Gallbladder (tissue), 1 donor: Measurements from ENCODE around the genes GDF15 and KXD1.

- PRO-cap: bidirectional peak, plus-strand start at chr19:18386158, minus-strand start at chr19:18385958
Observed at GRCh38 chr19:18385463-18386749, at the start of gene GDF15. Gene GDF15 (plus strand): TSS chr19:18386158.

DNA sequence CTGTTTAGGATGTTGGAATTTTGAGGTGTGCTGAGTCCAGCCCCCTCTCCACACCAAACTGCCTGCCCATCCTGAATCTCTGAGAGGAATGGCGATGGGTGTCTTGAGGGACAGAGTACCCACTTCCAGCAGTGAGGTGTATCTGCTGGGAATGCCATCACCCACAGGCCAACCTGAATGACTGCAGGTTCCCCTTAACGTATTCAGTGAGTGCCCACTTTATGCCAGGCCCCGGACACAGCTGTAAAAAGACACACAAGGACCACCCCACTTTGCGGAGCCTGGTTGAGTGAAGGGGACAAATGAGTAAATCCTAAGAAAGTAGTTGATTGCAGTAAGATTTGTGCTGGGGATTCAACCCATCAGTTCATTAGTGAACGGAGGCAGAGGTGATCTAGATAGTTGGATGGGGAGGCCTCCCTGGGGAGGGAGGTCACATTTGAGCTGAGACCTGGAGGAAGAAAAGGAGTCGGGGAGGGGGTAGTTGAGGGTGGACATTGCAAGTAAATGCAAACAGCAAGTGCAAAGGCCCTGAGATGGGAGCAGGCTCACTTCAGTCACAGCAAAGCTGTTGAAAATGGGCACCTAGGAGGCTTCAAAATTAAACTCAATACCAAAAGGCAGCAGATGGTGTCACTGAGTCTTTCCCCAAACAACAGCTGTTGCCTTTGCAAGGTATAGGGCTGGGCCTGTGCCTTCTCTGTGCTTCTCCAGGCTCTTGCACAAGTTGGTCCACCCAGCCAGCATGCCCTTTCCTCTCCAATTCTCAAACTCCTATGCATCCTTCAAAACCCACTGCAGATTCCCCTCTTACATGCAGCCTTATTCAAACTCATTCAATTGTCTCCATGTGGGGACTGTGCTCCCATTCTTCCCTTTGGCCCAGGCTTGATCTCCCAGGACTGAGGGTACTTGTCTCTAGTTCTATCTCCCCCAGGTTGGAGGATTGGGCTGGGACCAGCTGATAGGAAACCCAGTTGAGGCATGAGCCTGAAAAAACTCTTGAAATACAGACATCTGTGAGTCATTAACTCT is 4.4 kb downstream of the GDF15 start:
- PRO-cap: no peak

DNA sequence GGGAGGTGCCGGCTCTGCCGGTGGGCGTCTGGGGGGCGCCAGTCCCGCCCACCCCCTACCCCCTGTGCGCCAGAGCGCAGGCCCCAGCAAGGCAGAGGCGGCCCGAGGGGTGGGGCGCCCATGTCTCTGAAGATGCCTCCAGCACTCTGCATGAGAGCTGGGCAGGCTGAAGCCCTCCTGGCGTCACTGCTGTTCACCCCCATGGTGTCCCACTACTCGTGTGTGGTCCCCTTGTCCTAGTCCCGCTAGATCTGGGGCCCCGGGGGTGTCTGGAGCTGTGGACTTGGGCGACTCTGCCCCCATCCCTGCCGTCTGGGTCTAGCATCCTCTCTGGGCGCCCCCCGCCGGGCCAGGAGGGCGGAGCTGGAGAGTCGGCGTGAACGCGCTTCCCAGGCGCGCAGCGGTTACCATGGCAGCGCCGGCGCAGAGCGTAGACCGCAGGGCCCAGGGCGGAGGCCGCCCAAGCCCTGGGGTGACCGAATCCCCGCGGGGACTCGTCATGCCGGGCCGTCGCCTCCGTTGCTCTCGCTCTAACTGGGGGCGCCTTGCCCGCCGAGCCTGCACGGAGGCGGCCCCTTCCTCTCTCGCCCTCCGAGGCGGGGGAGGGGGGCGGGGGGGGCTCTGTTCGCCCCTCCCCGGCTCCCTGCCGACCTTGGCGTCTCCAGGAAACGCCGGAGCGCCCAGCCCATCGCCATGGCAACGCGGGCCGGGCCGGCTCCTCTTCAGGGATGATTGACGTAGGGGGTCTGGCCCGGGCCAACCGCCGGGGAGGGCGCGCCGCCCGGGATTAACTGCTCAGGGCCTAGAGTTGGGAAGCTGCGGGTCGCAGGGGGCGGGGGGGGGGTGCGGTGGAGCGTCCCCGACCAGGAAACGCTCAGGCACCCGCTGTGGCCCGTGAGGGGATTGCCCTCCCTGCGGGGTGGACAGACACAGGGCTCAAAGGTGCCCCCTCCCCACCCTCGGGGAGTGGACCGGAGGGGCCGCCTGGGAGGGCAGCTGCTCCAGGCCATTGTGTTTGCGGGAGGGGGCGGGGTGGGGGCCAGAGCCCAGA is 9.0 kb downstream of the ISYNA1 start:
- PRO-cap: bidirectional peak, plus-strand start at position 479 of the sequence, minus-strand start at position 353 of the sequence

- PRO-cap: no peak
Observed at GRCh38 chr19:18457003-18457869, 19.3 kb upstream of the ISYNA1 start.

DNA sequence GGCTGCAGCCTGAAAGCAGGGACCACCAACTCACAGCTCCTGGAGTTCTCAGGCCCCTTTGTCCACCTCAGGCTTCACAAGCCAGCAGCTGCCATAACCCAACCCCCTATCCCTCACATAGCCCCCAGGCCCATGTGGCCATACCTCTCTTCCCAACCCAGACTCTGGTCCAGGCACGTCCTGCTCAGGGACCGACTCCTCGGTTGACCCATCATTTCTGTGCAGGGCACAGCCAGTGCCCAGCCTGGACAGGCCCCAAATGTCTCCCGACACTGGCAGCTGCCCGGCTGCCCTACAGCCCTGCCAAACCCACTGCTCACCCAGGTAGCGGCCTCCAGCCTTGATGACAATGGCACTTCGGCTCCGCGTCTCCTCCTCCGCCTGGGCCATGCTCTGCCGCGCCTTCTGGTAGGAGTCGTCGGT is 27.2 kb upstream of the ISYNA1 start:
- PRO-cap: no peak

DNA sequence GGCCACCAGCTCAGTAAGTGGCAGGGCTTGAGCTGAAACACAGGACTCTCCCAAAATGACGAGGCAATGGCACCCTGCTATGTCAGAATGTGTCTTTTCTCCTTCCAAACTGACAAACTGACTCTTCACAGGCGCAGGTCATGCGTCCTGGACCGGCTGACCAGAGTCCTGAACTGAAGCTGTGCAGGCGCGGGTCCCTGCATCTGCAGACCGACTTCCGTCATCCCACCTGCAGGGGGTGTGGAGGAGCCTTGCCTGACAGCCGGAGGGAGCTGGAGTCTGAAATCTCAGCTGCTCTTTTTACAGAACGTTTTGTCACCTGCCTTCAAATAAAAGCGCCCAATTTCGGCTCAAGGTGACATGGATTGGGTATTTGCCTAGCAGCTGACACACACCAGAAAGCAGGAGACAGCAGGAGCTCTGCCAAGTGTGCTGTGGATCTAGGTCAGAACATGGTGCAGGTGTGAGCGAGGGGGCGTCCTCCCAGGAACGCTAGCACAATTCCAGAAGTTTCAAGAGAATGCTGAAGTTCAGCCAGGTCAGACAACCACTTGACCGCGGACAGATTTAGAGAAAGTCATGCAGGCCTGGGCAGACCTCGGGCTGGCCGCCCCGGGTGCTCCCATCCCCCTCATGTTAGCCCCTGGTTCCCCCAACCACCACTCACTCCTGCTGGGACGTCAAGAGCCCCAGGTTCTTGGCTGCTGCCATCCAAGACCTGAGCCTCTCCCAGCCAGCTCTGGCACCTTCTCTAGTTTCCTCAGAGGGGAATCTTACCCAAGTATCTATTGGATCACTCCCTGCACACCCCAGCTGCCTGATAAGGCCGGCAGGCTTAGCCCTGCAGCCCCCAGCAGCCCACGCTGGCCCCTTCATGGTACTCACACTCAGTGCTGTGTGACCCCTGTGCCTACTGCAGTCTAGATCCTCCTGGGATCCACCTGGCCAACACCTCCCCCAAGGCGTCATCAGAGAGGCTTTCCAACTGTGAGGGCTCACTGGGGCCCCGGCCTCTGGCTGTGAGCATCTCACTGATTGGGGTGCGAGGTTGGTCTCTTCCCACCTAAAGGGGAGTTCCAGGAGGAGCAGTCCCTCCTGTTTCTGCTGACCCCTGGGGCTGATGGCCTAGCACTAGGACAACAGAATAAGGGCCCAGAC is 32.7 kb downstream of the ELL start:
- PRO-cap: no peak

DNA sequence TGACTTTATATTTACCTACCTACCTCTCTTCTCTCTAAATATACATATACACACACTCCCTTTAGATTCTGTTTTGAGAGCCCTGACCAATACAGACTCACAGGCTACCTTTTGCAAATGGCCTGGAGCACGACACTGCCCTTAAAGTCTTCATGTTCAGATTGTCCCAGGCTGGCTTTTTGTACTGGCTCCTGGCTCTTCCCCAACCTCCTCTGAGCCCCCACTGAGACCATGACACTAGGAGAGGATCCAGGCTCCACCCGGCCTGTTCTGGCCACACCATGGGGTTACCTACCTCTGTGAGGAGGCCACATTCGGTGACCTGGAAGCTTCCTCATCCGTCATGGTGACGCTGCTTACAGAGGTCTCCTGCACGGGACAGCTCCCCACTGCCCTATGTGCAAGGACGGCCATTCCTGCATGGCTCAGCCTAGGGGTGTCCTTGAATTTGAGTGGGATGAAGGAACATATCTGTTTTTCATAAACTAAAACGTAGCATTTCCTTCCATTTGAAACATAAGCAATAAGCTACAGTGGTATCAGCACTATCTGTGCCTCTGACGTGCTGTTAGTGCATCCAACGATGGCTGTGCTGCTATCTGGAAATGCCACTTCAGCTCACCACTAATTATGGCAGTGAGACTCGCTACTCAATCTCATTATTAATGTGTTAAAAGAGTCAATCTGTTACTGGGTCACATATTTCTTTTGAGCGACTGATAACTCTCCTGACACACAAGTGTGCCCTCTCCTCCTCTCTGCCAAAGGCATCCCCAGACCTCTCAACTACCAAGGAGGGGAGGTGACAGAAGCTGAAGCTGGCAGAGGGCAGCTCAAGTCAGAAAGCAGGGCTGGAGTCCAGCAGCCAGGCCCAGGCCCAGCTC is 29.7 kb downstream of the ELL start:
- PRO-cap: no peak

DNA sequence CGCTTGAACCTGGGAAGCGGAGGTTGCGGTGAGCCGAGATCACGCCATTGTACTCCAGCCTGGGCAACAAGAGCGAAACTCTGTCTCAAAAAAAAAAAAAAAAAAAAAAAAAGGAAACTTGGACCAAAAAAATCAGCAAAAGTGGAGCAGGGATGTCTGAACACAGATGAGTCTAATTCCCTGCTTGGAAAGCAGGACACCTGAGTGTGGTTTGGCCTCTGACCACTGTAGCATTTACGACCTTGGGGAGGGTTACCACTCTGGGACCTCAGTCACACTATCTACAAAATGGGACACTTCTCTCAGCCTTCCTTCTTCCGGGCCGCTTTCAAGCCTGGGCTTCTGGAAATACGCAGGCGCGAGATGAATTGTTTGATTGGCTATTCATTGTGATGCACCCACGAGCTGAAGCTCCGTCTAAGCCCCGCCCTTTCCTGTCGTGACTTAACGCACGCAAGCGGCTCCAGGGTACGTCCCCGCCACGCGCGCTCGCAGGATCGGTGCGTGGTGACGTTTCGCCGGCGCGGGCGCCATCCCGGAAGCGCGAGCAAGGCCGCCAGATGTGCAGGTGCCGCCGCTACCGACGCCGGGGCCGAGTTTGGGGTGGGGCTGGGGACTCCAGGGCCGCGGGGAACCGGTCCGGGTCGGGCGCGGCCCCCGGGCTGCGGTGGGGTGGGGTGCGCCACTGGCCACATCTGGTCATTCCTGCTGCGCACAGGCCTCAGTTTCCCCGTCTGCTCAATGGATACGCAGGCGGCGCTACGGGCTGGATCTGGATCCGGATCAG is at the start of gene KXD1:
Gene KXD1 (plus strand): TSS at position 524 of the 787 bp plus-strand sequence.
- PRO-cap: bidirectional peak, plus-strand start at position 533 of the sequence, minus-strand start at position 329 of the sequence

DNA sequence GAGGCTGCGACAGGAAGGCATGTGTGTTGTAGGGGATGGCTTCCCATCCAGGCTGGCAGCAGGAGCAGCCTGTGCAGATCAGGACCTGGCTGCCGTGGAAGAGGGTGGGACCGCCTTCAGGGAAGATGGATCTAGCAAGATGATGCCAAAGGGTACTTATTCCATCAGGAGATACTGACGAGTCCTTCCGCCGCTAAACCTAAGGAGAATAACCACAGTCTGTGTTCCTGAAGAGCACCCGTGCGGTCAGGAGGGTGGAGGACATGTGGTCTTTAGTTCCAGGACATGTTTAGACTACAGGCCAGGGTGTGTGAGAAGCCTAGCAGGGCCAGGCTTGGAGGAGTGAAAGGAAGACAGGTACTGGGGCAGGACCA is 1.1 kb downstream of the UBA52 start:
- PRO-cap: no peak

DNA sequence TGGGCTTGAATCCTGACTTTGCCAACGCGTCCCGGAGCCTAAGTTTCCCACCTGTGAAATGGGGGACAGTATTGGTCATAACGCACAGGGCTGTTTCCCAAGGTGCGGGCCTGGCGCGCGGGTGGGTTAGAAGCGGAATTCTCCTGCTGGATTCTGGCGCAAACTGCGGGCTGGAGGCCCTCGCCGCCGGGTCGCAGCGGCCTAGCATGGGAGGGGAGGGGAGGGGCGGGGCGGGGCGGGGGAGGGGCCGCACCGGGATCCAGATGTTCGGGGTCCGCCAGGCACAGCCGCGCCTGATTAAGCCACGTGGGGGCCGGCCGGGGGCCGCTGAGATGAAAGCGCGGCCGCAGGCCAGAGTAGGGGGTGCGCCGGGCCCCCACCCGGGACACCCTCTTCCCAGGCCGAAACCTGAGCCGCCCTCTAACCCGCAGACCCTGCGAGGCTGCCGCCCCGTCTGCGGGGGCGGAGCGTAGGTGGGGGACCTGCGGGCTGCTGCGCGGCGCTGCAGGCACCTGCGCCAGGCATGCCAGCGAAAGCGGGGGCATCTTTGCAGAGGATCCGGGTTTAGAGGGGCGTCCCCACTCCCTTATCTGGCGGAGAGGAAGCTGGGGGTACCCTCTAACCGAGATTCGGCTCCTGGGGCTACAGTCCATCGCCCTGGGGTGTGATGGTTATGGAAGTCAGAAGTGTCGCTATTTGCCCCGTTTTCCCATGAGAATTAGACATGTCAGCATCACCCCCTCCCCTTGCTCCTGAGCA is 1.0 kb upstream of the TMEM59L start:
- PRO-cap: no peak

DNA sequence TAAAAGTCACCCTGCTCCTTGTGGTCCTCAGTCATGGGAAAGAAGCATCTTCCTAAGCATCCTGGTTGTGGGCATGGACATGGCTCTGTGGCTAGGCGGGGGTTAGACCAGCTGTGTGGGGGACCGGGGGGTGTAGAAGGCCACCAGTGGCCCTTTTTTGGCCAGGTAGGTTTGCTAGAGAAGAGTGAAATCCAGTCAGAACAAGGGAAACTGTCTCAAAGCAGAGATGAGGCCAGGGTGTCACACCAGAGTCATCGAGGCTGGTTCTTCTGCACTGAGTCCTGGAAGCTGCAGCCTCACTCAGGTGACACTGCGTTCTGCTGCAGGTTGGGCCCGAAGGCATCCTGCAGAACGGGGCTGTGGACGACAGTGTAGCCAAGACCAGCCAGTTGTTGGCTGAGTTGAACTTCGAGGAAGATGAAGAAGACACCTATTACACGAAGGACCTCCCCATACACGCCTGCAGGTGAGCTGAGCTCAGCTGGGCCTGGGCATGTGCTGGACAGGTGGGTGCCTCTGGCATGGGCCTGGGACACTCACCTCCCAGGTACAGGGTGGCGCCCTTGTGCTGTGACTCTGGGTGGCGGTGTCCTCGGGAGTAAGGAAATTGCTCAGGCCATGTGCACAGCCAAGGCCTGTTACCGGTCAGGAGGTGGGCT is 14.0 kb downstream of the UPF1 start:
- PRO-cap: no peak

DNA sequence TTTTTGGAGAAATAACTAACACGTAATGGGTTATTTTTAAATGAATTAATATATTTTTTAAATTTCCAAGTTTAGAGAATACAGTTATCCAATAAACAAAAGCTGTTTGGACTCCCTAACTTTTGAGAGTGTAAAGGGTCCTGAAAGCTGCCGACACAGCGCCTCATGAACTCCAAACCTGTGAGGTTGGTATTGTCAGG is 26.9 kb downstream of the UPF1 start:
- PRO-cap: no peak

GRCh38 chr19:18865292-18865848 is 30.6 kb downstream of the CERS1 start:
- PRO-cap: no peak

DNA sequence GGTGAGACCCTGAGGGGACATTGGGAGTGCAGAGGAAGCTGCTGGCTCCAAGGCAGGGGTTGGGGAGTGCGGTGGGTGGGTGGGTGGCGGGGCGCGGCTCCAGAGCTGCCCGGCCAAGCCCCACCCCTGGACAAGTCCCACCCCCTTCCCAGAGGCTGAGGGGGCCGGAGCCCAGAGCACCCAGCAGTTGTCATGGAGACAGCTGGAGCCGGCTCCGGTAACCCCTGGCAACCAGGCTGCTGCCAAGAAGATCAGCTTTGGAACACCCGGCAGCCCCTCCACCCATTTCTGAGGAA is 1.8 kb downstream of the CERS1 start:
- PRO-cap: no peak

GRCh38 chr19:18894520-18895812 is 992 bp downstream of the CERS1 start:
- PRO-cap: no peak

GRCh38 chr19:18928967-18929775 is 9.7 kb downstream of the DDX49 start:
- PRO-cap: no peak

GRCh38 chr19:18932036-18932924 is 8.7 kb downstream of the HOMER3 start:
- PRO-cap: no peak

- PRO-cap: no peak
Observed at GRCh38 chr19:18946636-18947463, 5.8 kb upstream of the HOMER3 start.

DNA sequence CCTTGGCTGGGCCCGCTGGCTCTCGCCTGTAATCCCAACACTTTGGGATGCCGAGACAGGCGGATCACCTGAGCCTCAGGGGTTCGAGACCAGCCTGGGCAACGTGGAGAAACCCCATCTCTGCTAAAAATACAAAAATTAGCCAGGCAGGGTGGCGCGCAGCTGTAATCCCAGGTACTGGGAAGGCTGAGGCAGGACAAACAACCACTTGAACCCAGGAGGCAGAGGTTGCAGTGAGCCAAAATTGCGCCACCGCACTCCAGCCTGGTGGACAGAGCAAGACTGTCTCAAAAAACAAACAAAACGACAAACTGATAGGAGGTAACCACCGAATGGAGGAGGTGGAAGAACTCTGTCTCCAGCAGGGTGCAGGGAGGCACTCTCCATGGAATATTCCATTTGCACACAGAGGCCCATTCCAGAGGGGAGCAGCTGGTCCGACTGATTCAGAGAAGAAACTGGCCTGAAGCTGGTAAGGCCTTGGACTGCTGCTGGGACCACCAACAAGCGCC is 34.9 kb downstream of the SLC25A42 start:
- PRO-cap: no peak

DNA sequence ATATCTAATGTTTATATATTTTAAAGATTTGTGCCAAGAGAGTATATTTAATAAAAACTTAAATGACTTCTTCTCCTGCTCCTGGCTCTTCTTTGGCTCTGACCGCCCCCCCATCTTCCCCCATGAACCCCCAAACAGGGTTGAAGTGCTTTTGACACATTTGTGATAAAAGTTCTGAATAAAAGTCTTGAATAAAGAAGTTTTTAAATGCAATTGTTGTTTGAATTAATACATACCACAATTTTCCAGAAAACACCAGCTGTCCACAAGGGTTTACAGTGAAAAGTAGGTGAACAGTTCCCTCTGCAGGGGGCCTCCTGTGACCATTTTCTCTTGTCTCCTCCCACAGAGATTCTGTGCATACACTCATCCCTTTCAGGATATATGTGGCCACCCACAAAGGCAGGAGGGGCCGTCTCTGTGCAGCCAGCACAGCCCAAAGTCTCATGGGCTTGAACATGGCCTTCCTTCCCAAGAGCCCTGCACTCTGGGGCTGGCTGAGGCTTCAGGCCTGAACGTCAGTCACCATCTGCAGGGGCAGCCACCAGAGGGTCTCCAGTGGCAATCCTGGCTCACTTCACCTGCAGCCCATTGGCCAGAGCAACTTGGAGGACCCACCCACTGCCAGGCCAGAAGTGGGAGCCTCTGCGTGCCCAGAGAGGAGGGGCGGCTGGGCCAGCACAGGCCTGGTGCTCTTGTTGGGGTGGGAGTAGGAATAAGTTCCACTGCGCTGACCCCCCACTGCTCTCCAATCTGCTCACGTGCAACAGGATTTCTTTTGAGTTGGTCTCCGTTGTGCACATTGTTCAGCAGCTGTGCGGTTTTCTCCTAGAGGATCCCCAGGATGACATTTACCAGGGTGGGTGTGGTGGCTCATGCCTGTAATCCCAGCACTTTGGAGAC is 25.2 kb downstream of the TMEM161A start:
- PRO-cap: no peak